Breast epithelium (tissue), 2 donors: ENCODE results near the genes TMPRSS11B, PRR27, MOB1B and DCK.

GRCh38 chr4:62295352-62295640 is 1095.2 kb downstream of the ADGRL3 start:
- PRO-cap = no peak
- RAMPAGE, long total RNA, 2 experiments = no peak in any of the 2 experiments

GRCh38 chr4:65024230-65024573 is 615.0 kb upstream of the TECRL start:
- PRO-cap = no peak
- RAMPAGE, long total RNA, 2 experiments = no peak in any of the 2 experiments

- PRO-cap = no peak
- RAMPAGE, long total RNA, 2 experiments = no peak in any of the 2 experiments
These were observed 328.4 kb upstream of the EPHA5 start for GRCh38 chr4:65998396-65999467.

DNA sequence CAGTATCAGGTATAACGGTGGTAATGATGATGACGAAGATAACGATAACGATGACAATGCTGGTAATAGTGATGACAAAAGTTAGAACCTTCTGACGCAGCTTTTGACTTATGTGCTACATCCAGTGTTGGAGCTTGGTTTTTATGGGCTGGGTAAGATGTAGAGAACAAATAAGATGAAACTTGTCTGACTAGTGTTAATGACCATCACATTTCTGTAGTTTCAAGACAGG is at the start of gene TMPRSS11B:
Gene TMPRSS11B (minus strand): TSS at position 117 of the 232 bp plus-strand sequence.
- PRO-cap = no peak
- RAMPAGE, long total RNA, 2 experiments = no peak in any of the 2 experiments

GRCh38 chr4:68328098-68328710 is 21.7 kb downstream of the YTHDC1 start:
- PRO-cap = no peak
- RAMPAGE, long total RNA, 2 experiments = no peak in any of the 2 experiments

- PRO-cap = no peak
- RAMPAGE, long total RNA, 2 experiments = no peak in any of the 2 experiments
These were observed 20.8 kb downstream of the YTHDC1 start for GRCh38 chr4:68328961-68329644.

DNA sequence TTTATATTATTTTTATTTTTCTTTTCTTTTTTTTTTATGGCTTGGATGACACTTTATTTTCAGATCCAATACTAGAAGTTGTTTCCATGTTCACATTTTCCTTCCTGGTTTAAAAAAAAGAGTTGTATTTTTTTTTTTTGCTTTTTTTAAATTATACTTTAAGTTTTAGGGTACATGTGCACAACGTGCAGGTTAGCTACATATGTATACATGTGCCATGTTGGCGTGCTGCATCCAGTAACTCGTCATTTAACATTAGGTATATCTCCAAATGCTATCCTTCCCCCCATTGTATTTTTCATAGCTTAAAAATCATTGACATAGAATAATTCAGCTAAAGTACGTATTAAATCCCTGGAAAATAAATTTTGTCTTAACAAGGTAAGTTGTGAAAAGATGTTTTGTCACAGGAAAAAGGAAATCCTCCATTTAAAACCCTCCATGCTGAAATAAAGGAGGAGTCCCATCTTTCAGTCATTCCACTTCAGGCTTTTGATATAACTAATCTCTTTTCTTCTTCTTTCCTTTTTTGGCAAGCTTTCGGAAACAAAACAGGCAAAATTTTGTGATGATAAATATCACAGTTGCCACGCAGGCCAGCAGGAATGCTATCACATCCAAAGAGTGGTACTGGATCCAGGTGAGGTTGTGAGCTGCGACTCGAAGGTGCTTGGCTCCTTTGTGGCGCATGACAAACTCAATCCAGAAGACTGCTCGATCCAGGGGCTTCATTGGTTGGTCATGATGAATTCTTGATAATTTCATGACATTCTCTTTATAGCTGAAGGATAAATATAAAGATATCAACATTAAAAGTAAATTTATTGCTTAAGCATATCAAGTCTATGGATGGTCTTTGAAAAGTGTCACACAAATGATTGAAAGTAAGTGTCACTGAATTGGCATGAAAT is 23.6 kb downstream of the UGT2B15 start:
- PRO-cap = no peak
- RAMPAGE, long total RNA, 2 experiments = no peak in any of the 2 experiments

- PRO-cap = no peak
- RAMPAGE, long total RNA, 2 experiments = no peak in any of the 2 experiments
These were observed 3.6 kb downstream of the UGT2A3 start for GRCh38 chr4:68948063-68948311.

- PRO-cap = no peak
- RAMPAGE, long total RNA, 2 experiments = no peak in any of the 2 experiments
These were observed 44.6 kb upstream of the UGT2B7 start for GRCh38 chr4:69051683-69051994.

GRCh38 chr4:69058479-69059082 is 37.7 kb upstream of the UGT2B7 start:
- PRO-cap = no peak
- RAMPAGE, long total RNA, 2 experiments = no peak in any of the 2 experiments

DNA sequence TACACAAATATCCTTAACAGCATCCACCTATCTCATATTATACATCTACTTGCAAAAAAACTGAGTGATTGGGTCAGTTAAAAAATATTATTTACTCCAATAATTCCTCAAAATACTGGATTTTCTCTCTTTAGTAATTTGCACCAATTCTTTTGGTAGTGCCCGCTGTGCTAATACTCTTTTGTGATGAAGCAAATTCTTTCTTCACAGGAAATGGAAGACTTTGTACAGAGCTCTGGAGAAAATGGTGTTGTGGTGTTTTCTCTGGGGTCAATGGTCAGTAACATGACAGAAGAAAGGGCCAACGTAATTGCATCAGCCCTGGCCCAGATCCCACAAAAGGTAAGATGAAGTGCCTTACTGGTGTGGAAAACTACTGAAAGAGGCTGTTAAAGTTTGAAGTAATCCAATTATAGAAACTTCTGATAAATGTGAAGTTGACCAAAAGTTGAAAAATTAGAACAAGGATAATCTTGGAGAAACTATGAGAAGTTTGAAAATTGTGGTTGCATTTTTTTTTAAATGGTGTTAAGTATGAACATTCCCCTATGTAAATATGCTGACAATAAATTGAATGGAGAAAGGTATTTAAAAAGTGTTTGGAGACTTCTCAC is 6.4 kb downstream of the UGT2B7 start:
- PRO-cap = no peak
- RAMPAGE, long total RNA, 2 experiments = no peak in any of the 2 experiments

- PRO-cap = no peak
- RAMPAGE, long total RNA, 2 experiments = no peak in any of the 2 experiments
These were observed at the start of gene PRR27 for GRCh38 chr4:70153803-70154331. Gene PRR27, plus strand, starts transcription at chr4:70154237.

GRCh38 chr4:70591798-70592167 is 273 bp upstream of the AMBN start:
- PRO-cap = no peak
- RAMPAGE, long total RNA, 2 experiments = no peak in any of the 2 experiments

DNA sequence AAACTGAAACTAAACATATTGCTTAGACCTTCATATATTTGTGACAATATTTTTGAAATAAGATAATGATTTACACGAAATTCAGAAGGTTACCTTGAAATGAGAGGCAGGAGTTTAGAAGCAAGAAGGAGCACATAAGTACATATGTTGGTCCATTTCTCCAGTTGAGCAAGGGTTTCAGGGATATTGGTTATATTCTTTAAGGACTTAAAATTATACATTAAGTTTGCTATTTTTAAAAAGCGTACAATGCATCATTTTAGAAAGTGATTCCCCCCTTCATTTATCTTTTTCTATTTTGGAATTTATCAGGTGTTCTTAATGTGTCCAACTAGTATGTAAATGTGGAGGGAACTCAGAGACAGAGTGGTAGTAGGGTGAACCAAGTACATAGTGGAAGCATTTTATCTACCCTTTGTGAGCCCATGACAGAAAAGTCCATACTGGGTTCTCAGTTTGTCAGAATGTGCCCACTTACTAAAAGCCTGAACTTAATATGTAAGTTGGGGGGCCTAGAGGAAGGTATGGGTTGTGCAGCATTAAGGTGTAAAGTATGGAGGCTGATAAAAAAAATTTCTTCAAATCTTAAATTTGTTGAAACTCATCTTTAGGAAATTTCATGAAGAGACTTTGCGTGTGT is 4.7 kb upstream of the RUFY3 start:
- PRO-cap = no peak
- RAMPAGE, long total RNA, 2 experiments = no peak in any of the 2 experiments

DNA sequence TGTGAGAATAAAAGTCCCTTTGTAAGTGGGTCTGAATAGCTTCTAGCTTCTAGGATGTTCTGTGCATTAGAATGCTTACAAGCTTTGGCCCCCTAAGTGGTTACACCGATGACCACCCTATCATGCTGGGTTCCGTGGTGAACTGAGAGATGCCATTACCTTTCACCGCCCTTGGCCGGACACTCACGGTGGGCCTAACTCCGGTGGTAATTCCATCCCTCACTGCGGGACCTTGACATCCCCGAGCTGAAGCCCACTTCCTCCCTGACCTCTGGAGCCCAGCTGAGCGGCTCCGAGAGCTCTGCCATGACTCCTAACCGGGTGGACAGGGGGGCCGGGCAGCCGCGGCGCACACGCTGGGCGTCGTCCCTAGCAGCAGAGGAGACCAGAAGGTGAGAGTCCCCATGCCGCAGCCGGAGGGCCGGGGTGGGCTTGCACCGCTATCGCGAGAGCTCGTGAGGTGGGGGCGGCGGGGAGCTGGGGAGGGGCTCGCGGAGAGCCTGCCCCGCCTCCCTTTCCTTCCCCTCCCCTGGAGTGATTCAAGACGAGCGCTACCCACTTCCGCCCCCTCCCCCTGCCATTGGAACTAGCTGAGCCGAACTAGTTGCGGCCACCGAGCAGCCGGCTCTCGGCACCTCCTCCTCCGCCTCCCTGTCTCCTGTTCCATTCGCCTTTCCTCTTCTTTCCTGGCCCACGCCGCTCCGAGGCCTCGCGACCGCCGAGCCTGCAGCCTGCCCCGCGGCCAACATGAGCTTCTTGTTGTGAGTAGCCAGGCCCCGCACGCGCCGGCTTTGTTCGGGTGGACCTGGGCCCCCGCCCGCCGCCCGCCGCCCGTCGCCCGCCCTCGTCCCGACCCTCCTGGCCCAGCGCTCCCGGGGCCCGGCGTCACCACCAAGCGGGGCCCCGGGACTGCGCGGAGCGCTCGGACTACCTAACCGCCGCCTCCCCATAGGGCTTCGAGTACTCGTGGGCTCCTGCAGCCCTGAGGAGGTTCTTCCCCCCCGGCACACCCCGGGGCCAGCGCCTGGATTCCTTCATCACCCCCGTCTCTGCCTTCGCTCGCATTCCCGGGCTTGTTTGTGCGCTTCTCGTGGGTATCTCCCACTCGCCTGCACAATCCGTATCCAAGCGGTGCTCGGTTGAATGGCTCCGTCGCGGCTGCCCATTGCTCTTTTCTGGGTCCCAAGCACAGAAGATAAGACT is at the start of gene MOB1B:
Gene MOB1B (plus strand): TSS at position 580 of the 1,203 bp plus-strand sequence.
- PRO-cap = bidirectional peak, plus-strand start at position 580 of the sequence, minus-strand start at position 303 of the sequence; unidirectional peak, minus-strand start at position 846 of the sequence
- RAMPAGE, long total RNA, 2 experiments = start-site peak on the plus strand in 2 of 2 experiments, centred at positions 569 to 643 of the sequence, 11 to 54 reads per replicate; start-site peak on the minus strand in 1 of 2 experiments, centred at position 420 of the sequence, 11 reads per replicate

- PRO-cap = no peak
- RAMPAGE, long total RNA, 2 experiments = no peak in any of the 2 experiments
These were observed 734 bp downstream of the MOB1B start for GRCh38 chr4:70902993-70903213.

GRCh38 chr4:70993171-70994281 is at the start of gene DCK:
Gene DCK, plus strand, starts transcription at chr4:70993649.
- PRO-cap = bidirectional peak, plus-strand start at chr4:70993566, minus-strand start at chr4:70993535
- RAMPAGE, long total RNA, 2 experiments = start-site peak on the plus strand in 1 of 2 experiments, at chr4:70993573-70993623 at its widest, 31 reads per replicate

DNA sequence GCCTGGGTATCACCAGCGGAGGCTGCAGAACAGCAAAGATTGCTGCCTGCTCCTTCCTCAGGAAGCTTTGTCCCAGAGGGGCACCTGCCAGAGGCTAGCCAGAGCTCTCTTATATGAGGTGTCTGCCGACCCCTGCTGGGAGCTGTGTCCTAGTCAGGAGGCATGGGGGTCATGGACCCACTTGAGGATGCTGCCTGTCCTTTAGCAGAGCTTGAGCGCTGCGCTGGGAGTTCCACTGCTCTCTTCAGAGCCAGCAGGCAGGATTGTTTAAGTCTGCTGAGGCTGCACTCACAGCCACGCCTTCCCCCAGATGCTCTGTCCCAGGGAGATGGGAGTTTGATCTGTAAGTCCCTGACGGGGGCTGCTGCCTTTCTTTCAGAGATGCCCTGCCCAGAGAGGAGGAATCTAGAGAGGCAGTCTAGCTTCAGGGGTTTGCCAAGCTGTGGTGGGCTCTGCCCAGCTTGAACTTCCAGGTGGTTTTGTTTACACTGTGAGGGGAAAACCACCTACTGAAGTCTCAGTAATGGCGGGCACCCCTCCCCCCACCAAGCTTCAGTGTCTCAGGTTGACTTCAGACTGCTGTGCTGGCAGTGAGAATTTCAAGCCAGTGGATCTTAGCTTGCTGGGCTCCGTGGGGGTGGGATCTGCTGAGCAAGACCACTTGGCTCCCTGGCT is 11.0 kb downstream of the DCK start:
- PRO-cap = no peak
- RAMPAGE, long total RNA, 2 experiments = no peak in any of the 2 experiments

GRCh38 chr4:71236267-71236712 is 49.2 kb downstream of the SLC4A4 start:
- PRO-cap = no peak
- RAMPAGE, long total RNA, 2 experiments = no peak in any of the 2 experiments

- PRO-cap = no peak
- RAMPAGE, long total RNA, 2 experiments = no peak in any of the 2 experiments
These were observed 161.4 kb downstream of the GC start for GRCh38 chr4:71622413-71622929.